ENCODE results near the gene CMTR1.

- PRO-cap, 3 experiments, result no peak in any of the 3 experiments
- RAMPAGE, long total RNA, 2 experiments, result no peak in any of the 2 experiments
- RRBS, result no CpG with 5 or more reads among the region's 11 CpGs
These were observed 17.3 kb downstream of the PIM1 start for GRCh38 chr6:37187111-37187817.

DNA sequence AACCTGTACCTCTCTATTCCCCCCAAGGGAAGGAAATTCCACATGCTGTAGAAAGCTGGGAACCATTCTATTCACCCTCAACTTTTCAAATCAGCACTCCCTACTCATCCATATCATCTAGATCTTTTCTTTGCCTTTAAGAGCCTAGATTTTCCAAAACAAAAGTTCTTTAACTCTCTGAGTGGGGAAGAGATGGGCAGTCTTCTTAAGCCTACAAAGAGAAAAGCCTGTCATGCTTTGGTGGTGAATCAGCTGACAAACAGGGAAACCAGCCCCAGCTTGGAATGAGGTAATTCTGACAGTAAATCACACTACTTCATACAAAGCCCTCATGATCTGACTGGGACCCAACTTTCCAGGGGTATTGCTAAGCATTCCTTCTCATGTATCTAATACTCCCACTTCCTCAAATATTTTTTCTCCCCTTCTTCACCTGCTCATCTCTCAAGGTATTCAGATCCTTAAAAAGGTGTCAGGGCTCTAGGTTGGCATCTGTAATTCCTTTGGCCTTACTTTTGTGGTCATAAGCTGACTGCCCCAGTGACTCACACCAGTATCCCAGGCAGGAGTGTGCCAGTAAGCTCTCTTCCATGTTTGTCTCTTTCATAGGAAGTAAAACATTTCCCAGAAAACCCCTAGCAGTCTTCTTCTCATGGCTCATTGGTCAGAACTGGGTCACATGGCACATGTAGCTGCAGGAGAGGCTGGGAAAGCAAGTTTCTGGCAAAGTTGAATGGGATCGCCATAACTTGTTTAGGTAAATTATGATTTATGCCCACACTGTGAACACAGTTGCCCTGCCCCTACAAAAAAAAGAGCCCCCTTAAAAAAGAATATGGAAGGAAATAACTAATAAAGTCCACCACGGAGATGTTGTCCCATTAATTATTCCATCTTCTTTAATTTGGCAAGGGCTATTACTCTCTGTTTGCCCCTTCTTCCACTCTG, 15.0 kb upstream of the TBC1D22B start:
- PRO-cap, 3 experiments, result no peak in any of the 3 experiments
- RAMPAGE, long total RNA, 2 experiments, result no peak in any of the 2 experiments
- RRBS, result no CpG with 5 or more reads among the region's 2 CpGs

DNA sequence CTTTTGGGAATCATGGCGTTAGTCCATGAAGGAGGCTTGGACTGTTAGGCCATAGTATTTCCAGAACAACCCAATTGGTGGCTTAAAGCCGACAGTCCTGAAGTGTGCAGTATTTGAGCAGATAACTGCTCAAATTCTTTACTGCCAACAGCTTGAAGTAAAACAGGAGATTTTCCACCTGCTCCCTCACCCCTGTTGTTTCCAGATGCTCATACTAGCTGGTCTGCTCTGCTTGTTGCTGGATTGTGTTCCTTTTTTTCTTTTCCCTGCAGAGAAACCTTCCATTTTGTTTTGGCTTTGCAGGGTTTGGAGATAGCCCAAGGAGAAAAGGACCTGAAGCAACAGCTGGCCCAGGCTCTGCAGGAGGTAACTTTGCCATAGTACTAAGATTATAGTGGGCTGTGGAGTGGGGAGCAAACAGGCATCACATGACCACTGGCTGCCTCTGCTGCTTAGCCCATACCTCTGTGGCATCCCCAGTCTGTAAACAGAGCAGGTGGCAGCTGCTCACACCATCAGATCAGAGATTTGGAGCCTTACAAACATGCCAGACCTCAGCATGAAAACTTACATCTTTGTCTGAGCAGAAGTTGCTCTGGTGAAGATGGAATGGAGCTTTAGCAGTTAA, 17.5 kb downstream of the RNF8 start:
- PRO-cap, 3 experiments, result no peak in any of the 3 experiments
- RAMPAGE, long total RNA, 2 experiments, result no peak in any of the 2 experiments
- RRBS, result no CpG with 5 or more reads among the region's 2 CpGs

GRCh38 chr6:37432750-37433351, at the start of gene CMTR1:
TSS of gene CMTR1 (plus strand) at chr6:37433221.
- PRO-cap, 3 experiments, result peak in 3 of 3 experiments; most common plus-strand start chr6:37433109 (in 2); most common minus-strand start chr6:37433106 (in 2)
- RAMPAGE, long total RNA, 2 experiments, result start-site peak on the plus strand in 2 of 2 experiments, at chr6:37433141-37433288 at its widest, 2,086 to 3,304 reads per replicate; start-site peak on the minus strand in 2 of 2 experiments, at chr6:37433163-37433206 at its widest, 42 to 80 reads per replicate
- RRBS, result 1% methylated on average over 25 of the region's 39 CpGs

- PRO-cap, 3 experiments, result no peak in any of the 3 experiments
- RAMPAGE, long total RNA, 2 experiments, result no peak in any of the 2 experiments
- RRBS, result 1% methylated on average over 70 of the region's 105 CpGs
These were observed 760 bp downstream of the MDGA1 start for GRCh38 chr6:37696701-37697545.

GRCh38 chr6:37818127-37819276, 1.0 kb upstream of the ZFAND3 start:
- PRO-cap, 3 experiments, result peak in 3 of 3 experiments; most common plus-strand start chr6:37819147 (in 3); most common minus-strand start chr6:37819015 (in 2)
- RAMPAGE, long total RNA, 2 experiments, result start-site peak on the plus strand in 1 of 2 experiments, at chr6:37819061-37819281 at its widest, 31 reads per replicate
- RRBS, result 2% methylated on average over 13 of the region's 38 CpGs

DNA sequence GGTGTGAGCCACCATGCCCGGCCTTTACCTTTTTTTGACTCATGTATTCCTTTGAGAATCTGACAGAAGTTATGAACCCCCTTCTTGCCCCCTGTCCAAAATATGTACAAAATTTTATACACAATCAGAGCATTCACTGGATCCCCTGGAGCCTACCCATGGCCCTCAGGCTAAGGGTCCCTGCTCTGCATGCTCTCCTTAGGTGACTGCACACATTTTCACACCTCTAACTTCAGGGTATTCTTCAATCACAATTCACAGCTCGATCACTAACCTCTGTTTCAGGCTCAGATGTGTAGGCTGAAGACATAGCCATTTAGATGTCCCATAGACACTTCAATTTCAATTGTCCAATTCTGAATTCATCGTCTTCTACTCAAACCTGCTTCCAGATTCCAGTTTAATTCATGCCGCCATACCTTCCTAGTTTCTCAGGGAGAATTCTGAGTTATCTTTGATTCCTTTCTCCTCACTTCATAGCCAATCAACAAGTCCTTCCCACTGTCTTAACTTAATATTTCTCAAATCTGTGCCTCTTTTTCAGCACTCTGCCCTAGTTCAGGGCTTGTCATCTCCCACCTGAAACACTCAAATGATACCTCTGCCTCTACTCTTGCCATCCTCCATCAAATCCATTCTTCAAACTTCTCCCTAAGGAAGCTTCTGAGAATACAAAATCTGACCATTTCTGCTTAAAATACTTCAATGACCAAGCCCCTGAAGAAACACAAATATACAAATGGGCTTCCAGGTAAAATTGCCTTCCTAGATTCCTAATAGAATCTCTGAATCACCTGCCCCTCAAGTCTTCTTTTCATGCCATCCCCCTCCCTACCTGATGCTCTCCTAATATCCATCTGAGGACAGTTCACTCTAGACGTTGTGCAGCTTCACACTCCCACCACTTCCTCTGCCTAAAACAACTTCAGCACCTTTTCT, 270.9 kb downstream of the BTBD9 start:
- PRO-cap, 3 experiments, result no peak in any of the 3 experiments
- RAMPAGE, long total RNA, 2 experiments, result no peak in any of the 2 experiments
- RRBS, result no CpG with 5 or more reads among the region's 5 CpGs

DNA sequence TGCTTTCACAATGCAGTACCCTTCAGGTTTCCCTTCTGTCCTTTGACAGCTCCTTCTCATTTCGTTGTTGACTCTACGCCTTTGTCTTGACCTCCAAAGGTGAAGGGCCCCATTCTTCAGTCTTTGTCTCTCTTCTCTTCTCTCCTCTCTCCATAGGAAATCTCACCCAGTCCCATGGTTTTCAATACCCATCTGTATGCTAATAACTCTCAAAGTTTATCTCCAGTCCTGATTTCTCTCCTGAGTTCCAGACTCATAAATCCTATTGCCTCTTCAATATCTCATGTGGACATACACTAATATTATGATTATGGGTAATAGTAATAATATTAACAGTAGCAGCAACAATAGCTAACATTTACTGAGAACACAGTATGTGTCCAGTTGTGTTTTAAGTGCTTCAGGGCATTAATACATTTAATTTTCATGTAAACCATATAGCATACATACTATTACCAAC, 208.7 kb downstream of the BTBD9 start:
- PRO-cap, 3 experiments, result no peak in any of the 3 experiments
- RAMPAGE, long total RNA, 2 experiments, result no peak in any of the 2 experiments
- RRBS, result no CpG with 5 or more reads among the region's 2 CpGs

DNA sequence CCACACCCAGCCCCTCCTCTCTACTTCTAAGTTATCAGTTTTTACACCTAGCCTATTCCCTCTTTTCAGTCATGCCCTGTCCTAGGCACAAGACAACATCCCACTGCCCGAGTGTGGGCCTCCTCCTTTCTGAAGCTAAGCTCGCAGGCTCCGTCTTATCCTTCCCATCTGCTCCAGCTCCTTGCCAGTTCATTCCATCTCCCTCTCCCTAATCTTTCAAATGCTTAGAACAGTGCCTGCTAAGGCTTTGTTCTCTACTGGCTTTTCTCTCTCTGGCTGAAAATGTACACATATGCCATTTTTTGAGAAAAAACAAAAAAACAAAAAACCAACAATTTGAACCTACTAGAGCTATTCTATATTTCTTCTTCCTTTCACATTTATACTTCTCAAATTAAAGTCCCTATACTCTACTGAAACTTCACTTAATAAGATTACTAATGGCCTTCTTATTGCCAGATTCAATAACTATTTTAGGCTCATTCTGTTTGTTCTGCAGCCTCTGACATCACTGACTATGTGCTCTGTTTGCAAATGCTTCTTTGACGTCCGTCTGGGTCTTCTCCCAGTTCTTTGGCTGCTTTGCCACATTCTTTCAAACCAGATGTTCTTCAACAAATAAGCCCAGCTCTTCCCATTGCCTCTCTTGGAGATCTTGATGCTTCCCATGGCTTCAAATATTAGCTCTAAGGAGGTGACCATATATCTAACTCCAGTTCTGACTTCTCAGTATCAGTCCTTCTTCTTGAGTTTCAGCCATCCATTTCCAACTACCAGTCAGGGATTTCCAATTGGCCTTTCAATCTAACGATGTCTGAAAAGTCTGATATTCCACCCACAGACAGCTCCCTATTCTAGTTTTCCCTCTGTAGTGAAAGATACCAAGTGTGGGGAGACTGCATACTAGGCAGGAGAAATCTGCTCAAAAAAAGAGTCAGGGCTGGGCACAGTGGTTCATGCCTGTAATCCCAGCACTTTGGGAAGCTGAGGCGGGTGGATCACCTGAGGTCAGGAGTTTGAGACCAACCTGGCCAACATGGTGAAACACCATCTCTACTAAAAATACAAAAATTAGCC, 117.4 kb downstream of the BTBD9 start:
- PRO-cap, 3 experiments, result no peak in any of the 3 experiments
- RAMPAGE, long total RNA, 2 experiments, result no peak in any of the 2 experiments
- RRBS, result no CpG with 5 or more reads among the region's 7 CpGs

DNA sequence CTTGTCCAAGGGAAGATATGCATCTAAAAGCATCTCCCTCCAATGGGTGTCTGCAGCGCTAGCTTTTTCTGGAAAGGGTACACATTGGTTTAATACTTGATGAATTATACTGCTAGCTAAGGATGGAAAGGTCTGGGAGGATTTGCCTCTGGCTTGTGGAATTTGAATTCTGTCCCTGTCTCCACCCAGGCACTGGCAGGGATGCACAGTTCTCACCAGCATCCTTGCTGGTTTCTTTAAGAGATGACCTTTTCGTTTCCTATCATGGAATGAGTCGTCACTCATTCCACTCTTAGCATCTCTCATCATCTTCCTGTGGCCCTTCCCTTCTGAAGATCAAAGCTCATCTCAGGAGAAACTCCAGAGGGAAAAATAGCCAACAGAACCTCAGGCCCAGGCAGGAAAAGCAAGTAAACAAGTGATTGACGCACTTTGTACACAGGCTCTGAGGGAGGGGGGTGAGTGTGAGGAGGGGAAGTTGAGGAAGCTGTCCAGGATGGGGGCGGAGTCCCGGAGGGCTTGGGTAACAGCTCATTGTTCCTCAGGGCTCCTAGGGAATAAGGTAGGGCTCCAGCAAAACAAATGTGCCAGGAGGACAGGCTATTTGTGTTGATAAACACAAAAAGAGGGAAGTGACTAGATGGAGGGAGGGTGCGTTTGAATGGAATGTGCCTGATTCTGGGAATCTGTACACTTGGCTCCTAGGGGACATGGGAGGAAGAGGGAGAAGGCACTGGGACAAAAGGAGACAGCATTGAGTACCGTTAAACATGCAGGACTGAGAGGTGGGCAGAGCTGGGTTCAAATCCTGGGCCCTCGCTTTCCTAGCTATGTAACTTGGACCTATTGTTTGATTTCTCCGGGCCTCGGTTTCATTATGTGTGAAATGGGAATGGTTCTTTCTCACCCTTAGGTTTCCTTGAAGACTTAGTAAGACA, 25.8 kb upstream of the SAYSD1 start:
- PRO-cap, 3 experiments, result no peak in any of the 3 experiments
- RAMPAGE, long total RNA, 2 experiments, result no peak in any of the 2 experiments
- RRBS, result no CpG with 5 or more reads among the region's 11 CpGs

- PRO-cap, 3 experiments, result no peak in any of the 3 experiments
- RAMPAGE, long total RNA, 2 experiments, result no peak in any of the 2 experiments
- RRBS, result no CpG with 5 or more reads among the region's 8 CpGs
These were observed 46.0 kb downstream of the KCNK5 start for GRCh38 chr6:39183011-39183879.

DNA sequence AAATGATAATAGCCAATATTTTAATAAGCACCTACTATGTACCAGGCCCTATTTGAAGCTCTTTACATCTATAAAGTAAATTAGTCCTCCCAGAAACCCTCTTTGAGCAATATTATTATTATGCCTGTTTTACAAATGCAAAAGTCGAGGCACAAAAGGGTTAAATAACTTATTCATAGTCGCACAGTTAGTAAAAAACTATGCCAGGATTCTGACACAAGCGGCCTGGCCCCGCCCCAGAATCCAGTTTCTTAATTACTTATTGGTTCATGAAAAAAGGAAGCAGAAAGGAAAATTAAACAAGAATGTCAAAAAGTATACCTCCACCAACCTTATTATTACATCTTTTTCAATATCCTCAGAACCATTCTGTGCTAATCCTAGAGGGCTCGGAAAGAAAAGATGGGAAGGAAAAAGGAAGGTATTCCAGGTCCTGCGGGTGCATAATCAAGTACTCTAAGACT, 24.0 kb upstream of the KIF6 start:
- PRO-cap, 3 experiments, result no peak in any of the 3 experiments
- RAMPAGE, long total RNA, 2 experiments, result no peak in any of the 2 experiments
- RRBS, result no CpG with 5 or more reads among the region's 6 CpGs

GRCh38 chr6:39792797-39793664, 855 bp downstream of the DAAM2 start:
- PRO-cap, 3 experiments, result no peak in any of the 3 experiments
- RAMPAGE, long total RNA, 2 experiments, result no peak in any of the 2 experiments
- RRBS, result 5% methylated on average over 6 of the region's 25 CpGs

DNA sequence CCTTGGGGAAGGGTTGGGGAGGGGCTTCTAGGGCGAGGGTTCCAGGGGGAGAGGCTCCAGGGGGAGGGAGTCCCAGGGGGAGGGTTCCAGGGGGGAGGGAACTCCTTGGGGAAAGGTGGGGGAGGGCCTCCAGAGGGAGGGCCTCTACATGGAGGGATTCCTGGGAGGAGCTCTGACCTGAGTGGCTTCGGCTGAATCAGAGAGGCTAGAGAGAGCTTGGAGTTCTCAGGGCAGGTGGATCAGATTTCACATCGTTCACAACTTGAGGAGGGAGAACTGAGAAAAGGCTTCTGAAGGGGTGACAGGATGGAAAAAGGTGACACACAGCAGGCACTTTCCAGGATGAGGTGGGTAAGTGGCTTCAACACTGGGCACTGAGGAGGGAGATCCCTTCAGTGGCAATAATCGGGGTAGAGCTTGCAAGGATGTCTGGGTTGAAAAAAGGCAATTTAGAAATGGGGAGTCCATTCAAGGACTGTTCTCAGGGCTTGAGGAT, 49.2 kb downstream of the DAAM2 start:
- PRO-cap, 3 experiments, result no peak in any of the 3 experiments
- RAMPAGE, long total RNA, 2 experiments, result no peak in any of the 2 experiments
- RRBS, result no CpG with 5 or more reads among the region's 4 CpGs

DNA sequence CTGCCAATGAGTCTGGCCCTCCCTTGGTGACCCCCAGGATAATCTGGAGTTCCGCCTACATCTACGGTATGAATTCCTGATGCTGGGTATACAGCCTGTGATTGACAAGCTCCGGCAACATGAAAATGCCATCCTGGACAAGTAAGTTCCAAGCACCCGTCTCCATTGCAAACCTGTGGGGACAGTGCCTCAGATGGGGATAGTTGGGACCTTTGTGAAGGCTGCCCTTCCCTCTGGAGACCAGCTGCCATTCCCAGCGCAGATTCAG, 64.0 kb downstream of the MOCS1 start:
- PRO-cap, 3 experiments, result no peak in any of the 3 experiments
- RAMPAGE, long total RNA, 2 experiments, result no peak in any of the 2 experiments
- RRBS, result no CpG with 5 or more reads among the region's 5 CpGs

DNA sequence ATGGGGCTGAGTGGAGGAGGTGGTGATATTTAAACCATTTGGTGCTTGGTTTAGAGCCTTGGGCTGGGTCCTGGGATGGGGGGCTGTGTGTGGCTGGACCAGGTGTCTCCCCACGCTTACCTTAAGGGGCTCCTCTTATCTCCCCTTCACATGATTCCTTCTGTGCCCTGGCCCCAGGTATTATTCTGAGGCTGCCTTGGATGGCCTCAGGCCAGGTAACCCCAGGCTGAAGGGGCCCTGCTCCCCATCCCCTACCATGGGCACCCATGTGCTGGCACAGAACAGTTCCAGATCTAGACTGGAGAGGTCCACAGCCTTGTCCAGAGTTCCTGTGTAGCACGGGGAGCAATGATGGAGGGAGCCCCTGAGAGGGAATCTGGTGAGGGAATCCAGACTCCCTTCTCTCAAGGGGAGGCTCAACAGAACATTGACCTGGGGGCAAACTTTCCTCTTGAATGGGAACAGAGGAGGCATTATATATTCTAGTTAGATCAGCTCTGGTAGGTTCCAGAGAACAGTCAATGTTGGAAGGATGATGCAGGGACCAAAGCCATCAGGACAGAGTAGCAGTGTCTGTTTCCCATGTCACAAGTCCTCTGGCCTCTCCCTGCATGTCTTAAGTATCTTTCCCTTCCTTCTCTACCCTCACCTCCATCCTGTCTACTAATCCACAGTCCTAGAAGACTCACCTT, 32.0 kb downstream of the MOCS1 start:
- PRO-cap, 3 experiments, result no peak in any of the 3 experiments
- RAMPAGE, long total RNA, 2 experiments, result no peak in any of the 2 experiments
- RRBS, result no CpG with 5 or more reads among the region's 2 CpGs

DNA sequence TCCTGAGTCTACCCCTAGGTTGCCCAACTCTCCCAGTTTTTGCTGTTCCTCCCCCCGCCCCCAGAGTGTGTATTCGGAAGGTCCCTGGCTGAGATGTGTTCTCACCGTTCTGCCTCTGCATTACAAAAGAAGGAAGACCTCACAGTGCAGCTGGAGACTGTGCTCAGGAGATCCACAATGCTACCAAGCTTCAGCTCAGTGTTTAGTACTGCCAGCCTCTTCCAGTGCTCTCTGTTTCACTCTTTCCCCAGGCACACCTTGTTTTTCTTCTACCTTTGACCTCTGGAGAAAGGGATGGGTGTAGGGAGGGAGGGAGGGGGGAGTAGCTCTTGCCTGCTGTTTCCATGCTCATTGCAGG, 13.4 kb upstream of the MOCS1 start:
- PRO-cap, 3 experiments, result no peak in any of the 3 experiments
- RAMPAGE, long total RNA, 2 experiments, result no peak in any of the 2 experiments
- RRBS, result no CpG with 5 or more reads among the region's 3 CpGs

DNA sequence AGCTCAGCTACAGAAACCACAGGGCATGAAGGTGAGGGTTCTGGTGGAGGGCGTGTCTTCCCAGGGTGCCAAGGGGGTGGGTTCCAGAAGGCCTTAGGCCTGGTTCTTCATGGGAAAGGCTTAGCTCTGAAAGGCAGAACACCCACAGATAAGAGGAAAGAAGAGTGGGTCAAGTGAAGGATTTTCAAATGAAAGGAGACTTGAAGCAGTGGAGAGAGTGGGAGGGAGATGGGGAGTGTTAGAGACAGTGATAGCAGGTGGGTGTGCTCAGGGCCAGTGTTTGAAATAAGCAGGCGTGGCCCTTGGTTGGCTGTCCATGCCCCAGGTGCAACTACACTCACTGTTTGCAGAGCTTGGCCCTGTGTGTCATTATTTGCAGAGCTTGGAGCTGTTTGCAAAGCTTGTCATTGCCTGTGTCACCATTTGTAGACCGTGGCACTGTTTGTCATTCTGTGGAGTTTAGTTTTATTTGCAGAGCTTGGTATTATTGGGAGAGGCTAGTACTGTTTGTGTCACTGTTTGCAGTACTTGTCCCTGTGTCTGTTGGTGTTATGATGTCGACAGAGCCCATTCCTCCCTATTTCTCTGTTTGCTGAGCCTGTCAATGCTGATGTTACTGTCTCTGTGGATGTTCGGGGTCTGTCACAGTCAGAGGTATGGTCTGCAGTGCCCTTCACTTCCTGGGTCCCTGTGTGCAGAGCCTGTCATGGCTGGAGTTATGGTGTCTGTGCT, 127.6 kb upstream of the LRFN2 start:
- PRO-cap, 3 experiments, result no peak in any of the 3 experiments
- RAMPAGE, long total RNA, 2 experiments, result no peak in any of the 2 experiments
- RRBS, result no CpG with 5 or more reads among the region's 5 CpGs

DNA sequence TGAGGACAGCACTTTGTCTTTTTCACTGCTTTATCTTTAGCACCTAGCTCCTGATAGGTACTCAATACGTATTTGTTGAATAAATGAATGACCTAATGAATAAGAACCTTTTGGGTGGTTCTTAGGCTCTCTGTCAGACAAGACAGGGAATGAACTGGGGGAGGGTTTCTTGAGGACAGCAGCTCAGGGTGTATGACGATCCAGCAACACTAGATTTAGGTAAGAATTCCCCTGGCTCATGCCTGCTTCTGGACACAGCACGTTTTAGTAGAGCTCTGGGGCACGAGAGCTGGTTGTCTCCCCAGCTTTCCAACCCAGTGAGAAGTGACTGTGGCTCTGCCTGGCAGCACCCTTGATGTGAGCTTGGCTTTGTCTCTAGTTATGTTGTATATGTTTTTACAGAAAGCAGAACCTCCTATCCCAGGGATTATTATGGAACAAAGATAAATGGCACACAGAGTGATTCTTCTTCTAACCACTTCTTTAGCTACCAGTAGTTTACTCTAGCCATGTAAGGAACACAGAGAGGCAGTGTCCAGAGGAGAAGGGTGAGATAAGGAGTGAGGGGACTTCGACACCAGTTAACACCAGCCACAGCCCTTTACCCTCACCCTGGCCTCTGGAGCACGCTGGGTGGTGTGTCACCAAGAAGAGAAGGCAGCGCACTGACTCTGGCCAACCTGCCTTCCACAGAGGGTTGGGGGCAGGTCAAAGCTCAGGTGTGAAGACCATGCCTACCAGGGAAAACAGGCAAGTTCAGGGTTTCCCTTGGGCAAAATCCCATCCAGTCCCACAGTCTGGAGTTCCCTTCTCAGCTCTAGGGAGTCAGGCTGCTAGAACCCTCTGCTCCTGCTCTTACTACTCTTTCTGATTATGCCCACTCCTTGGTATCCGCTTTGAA, 3.9 kb downstream of the APOBEC2 start:
- PRO-cap, 3 experiments, result no peak in any of the 3 experiments
- RAMPAGE, long total RNA, 2 experiments, result no peak in any of the 2 experiments
- RRBS, result no CpG with 5 or more reads among the region's 8 CpGs

DNA sequence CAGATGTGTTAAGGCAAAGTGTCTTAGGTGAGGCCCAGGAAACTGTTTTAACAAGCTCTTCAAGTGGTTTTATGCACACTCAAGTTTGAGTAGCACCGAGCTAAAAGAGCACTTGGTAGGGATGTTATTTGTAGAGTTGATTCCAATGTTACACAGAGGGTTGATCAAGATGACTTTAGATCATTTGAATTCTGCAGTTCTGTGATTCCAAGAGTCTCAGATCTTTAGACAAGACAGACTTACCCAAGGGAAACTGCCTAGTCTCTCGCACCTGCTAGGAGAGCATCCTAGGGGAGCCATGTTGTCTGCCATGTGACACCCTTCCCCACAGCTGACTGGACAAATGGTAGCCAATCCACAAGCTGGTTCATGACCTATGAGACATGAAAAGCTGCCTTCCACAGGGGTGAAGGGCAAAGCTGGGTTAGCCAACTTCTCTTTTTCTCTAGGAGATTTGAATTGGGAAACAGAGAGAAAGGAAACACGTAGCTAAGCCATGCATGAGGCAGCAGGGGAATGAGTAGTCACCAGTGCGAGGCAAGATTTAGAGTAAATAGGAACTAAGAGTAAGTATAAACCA, 18.4 kb downstream of the TREML2 start:
- PRO-cap, 3 experiments, result no peak in any of the 3 experiments
- RAMPAGE, long total RNA, 2 experiments, result no peak in any of the 2 experiments
- RRBS, result no CpG with 5 or more reads among the region's 4 CpGs